Epithelial cell of esophagus (primary cell): ENCODE measurements around the gene FKBP6.

DNA sequence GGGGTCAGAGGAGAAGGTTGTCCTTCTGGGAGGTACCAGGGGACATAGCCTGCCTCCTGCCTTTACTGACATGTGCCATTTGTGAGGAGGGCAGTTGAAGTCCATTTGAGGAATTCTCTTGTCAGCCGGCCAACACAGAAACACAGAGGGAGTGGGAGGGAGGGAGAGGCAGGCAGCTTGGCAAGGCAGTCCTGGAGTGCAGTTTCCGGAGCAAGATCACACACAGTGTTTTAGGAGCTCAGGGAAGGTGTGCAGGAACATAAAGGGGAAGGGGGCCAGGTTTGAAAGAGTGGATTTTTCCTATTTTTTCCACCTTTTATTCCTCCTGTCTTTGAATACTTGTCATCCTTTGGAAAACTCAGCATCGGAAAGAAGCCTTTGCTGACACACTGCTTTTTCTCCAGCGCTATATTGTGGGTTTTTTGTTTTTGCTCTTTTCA is 369.0 kb downstream of the AUTS2 start:
- RRBS = 8% methylated on average over 2 of the region's 4 CpGs

DNA sequence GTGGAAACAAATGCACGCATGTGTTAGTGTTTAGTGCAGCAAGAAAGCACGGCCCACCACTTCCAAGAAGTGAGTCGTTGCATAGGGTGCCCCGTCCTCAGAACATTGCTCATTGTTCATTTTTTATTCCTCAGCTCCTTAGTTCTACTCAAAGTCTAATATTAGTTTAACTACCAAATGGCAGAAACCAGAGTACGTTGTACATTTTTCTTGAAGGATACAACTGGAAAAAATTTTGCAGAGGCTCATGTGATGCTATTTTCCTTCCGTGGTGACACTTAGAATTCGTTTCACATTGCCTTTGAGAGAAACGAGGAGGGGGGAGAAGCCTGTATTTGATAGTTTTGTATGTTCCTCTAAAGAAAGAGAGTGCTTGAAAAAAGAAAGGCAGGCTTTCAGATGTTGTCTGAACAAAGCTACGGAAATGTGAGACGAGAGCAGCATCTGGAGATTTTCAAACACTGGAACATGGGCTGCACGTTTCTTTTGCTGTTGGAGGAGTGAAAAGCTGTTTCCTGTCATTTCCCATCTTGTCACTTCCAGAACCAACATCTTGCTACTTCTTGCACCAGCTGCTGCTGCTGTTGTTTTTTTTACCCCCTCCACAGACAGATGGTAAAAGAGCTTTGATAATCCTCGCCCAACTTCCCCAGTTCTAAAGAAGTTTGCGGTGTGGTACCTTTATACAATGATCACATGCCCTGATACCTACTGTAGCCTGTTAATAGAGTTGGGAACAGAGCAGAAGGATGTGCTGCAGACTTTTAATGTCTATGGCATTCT is 407.9 kb downstream of the AUTS2 start:
- RRBS = no CpG with 5 or more reads among the region's 13 CpGs

- RRBS = no CpG with 5 or more reads among the region's 5 CpGs
Observed at GRCh38 chr7:70140640-70141459, 542.6 kb downstream of the AUTS2 start.

GRCh38 chr7:70369224-70369554 is 762.8 kb upstream of the GALNT17 start:
- RRBS = no CpG with 5 or more reads among the region's 2 CpGs

DNA sequence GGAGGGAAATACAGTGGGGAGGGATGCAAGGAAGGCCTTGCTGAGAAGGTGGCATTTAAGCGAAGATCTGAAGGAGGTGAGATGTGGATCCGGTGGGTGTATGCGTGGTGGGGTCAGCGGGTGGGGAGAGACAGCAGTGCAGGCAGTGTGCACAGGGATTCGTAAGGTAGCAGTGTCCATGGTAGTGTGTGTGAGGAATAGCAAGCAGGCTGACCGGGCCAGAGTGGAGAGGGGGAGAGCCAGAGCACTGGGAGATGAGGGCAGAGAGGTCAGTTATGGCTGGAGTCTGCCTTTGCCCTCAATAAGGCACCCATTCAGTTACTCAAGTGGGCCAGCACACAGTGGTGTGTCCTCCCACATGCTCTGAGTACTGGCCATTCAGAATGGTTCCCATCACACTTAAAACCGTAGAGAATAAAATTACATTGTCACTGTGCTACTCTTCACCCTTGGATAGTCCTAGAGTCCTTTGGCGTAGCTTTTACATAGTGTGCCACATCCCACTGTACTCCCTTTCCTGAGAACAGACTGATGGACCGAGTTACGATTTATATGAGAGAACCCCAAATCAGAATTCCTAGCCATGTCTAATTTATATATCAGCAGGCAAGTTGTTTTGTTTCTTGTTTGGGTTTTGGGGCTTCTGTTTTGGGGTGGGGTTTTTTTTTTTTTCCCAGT is 660.1 kb upstream of the GALNT17 start:
- RRBS = no CpG with 5 or more reads among the region's 10 CpGs

- RRBS = no CpG with 5 or more reads among the region's 21 CpGs
Observed at GRCh38 chr7:70495416-70496118, 636.4 kb upstream of the GALNT17 start.

DNA sequence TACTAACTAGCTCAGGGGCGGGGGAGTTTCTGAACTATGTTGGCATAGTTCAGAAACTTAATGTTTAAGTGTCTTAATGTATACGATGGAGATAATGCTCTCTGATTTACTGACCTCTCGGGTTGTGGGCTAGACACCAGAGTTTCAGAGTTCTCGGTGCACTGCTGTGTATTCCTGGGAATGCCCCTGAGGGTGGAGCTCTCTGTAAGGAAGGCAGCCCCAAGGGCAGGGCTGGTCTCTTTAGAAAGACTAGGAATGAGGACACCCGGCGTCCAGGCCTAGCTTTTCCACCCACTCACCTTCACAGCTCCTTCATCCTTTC is 536.6 kb upstream of the GALNT17 start:
- RRBS = no CpG with 5 or more reads among the region's 6 CpGs

GRCh38 chr7:70630683-70631357 is 501.1 kb upstream of the GALNT17 start:
- RRBS = no CpG with 5 or more reads among the region's 25 CpGs

GRCh38 chr7:70717434-70717919 is 414.5 kb upstream of the GALNT17 start:
- RRBS = no CpG with 5 or more reads among the region's 8 CpGs

DNA sequence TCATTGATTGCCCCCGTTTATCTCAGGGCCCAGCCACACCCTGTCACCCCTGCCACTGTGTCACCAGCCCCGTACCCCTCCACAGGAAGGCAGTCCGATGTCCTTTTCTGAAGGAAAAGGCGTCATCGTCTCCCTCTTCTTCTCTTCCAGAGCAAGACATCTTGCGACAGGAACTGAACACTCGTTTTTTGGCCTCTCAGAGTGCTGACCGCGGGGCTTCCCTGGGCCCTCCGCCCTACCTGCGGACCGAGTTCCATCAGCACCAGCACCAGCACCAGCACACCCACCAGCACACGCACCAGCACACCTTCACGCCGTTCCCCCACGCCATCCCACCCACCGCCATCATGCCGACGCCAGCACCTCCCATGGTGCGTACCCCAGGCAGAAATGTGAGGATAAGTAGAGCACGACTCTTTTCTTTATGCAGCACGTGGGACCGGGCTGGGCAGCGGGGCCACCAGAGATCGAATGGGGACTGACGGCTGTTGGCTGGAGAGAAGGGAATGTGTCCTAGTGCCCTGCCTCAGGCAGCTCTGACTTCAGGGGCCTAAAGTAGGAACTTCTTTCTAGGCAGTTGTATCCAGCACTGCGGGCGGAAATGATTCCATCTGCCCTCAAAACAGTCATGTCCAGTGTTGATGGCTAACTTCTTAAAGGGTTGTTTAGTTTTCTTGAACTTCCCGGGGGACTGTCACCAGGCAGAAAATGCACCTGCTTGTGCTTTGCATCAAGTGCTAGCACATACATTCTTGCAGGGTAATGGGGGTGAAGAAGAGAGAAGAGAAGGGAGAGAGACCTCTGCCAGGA is 365.8 kb upstream of the GALNT17 start:
- RRBS = no CpG with 5 or more reads among the region's 29 CpGs

GRCh38 chr7:70787520-70787815 is 344.5 kb upstream of the GALNT17 start:
- RRBS = no CpG with 5 or more reads among the region's 12 CpGs

- RRBS = no CpG with 5 or more reads among the region's 2 CpGs
Observed at GRCh38 chr7:71117511-71117831, 14.5 kb upstream of the GALNT17 start.

DNA sequence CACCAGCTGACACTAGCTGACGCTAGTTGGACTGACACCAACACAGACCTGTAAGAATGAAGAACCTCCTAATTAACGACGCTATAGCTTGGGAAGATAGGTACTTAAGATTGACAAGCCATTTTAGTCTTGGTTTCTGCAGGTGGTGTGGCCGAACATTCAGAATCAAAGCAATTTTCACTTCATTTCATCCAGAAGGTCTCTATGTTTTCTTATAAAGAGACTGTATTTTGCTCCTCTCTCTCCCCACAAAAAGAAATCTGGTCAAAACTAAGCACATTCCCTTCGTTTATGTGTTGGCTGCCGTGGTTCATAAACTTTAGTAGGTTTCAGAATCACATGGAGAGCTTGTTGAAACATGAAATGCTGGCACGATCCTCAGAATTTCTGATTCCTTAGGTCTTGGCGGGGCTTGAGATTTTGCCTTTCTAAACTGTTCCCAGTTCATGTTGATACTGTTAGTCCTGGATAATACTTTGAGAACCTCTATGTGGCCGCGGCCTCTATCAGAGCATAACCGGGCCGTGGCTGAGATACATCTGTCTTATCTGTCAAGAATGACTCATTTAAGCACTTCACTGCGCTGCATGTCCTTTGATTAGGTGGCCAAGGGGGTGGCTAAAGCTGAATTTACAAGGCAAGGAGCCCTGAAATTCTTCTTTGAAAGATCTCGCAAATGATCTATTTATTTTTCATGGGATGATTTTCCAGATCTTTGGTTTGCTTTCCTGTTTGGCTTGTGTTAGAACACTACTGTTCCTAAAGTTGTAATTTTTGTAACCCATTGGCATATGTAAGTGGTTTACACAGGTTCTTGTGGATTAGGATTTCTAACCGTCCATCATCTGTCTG is 66.8 kb downstream of the GALNT17 start:
- RRBS = no CpG with 5 or more reads among the region's 15 CpGs

DNA sequence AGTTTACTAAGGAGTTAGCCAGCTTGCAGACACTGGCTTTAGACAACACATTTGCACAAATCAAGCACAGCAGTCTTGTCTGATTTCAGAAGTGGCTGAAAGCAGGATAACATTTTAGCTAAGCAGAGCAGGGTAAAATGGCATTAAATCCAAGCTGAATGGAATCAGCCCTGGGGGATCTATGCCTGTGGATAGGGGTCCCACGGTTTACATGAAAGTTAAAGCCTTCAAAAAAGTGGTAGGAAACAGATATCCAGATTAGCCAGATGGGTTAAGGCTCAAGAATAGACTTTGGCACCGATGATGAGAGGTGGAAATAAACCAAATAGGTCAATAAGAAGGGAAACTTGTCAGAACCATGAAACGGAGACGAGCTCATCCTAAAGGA is 139.1 kb downstream of the TYW1B start:
- RRBS = no CpG with 5 or more reads among the region's 4 CpGs

DNA sequence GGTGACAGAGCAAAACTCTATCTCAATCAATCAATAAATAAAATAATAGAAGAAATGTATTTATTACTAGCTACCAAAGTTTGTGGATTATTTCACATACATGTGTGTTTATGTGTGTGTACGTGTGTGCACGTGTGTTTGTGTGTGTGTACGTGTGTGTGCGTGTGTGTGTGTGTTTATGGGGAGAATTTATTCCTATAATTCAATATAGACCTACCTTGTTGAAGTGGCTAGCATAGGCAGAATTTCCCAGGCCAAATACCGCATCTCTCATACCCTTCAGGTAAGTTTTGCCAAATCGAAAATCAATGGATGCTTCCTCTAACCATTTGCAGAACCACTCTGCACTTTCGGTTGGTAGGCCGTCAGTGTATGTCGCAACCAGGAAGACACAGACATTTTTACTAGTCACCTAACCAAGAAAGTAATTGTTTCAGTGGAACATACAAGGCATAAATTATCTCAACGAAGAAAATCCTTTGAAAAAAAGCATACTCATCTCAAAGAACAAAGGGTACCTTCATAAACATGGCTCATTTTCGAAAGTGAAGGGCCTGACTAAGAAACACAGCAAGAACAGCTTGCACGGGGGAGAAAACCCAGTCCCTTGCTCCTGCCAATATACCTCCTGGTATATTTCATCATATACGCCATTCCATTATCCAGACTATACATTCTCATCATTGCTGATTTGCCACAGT is 17.6 kb downstream of the TYW1B start:
- RRBS = no CpG with 5 or more reads among the region's 13 CpGs

DNA sequence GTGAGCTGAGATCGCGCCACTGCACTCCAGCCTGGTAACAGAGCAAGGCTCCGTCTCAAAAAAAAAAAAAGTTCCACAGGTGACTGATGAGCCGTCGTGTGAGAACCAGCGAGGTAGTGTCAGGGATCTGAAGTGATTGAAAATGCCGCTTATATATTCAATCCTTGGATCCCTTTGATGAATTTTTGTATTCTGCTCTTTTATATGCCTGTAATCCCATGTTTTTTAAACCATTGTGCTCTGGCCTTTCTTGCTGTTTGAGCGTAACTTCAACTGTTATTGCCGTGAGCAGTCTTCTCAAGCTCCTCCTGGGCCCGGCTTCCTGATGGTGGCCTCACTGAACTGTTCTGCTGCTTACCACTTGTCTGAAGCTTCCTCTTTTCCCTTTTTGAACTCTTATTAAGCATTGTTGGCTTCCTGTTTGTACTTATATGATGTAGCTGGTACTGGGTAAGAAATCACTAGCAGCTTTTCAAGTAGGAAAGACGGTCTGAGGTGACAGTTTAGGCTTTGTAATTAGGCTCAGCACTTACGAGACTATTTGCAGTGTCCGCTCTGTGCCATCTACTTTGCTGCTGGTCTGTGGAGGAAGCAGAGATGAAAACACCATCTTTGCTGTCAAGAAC is 16.7 kb downstream of the NSUN5 start:
- RRBS = no CpG with 5 or more reads among the region's 13 CpGs

DNA sequence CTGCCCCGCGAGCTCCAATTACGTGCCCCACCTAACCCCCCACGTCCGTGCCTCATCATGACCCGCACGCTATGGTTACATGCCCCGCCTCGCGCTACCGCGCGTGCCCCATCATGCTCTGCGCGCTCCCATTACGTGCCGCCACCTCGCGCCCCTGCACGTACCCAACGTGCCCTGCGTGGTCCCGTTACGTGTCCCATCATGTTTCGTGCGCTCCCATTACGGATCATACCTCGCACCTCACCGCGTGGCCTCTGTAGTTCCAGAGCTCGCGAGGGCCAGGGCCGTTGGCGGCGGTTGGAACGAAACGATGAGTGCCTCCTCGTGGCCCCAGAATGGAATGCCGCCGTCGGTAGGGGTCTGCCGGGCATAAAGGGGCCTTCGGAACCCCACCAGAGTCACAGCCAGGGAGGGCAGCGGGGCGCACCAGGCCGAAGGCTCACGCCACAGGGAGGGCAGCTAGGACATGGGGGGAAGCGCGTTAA is at the start of gene FKBP6:
FKBP6 (plus strand) TSS at position 199 of the 485 bp plus-strand sequence.
- RRBS = no CpG with 5 or more reads among the region's 49 CpGs

- RRBS = no CpG with 5 or more reads among the region's 10 CpGs
Observed at GRCh38 chr7:73469320-73470107, 35.9 kb downstream of the FZD9 start.

DNA sequence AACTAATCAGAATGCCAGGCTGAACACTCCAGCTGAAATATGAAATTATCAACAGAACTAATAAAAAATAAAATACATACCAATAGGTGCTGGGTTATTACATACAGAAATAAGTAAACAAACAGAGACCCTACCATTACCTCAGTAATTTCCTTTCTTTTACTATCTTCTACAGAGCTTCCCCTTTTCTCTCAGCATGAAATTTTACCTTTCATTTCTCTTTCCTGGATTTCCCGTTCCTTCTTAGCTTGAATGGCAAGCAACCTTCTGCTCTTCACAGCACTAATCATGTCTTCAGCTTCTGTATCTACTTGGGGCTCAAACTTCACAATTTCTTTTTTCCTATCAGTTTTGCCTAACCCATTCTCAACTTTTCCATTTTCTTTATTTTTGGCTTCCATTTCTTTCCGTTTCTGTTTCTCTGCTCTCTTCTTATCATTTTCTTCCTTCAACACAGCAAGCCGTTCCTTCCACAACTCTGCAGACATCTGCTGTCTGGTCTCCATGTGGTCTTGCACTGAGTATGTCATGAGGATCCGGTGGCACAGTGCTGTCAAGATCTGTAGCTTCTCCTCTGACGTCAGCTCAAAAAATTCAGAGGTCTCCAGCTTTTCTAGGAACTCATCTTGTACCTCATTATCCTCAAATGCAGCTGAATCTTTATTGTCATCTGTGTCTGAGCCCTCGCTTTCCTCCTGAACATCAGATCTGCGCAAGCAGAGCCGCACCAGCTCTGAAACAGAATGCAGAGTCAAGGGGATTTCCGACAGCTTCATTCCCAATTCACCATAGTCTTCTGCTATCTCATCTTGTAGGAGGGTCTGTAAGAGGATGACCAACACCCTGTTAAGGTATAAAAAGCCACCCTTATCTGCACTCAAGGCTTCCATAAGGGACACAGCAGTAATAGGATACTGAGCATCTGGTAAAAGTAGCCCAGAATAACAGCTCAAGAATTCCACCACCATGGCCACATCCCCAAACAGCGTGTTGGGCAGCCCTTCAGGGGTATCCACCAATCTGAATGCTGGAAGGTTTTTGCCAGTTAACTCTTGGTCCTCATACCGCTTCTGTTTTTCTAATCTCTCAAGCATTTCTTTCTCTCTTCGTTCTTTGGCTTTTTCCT is 43.4 kb downstream of the FZD9 start:
- RRBS = no CpG with 5 or more reads among the region's 12 CpGs

GRCh38 chr7:73555709-73556149 is 1.8 kb downstream of the BCL7B start:
- RRBS = no CpG with 5 or more reads among the region's 6 CpGs